ENCODE results near the genes RB1 and SPRYD7.

DNA sequence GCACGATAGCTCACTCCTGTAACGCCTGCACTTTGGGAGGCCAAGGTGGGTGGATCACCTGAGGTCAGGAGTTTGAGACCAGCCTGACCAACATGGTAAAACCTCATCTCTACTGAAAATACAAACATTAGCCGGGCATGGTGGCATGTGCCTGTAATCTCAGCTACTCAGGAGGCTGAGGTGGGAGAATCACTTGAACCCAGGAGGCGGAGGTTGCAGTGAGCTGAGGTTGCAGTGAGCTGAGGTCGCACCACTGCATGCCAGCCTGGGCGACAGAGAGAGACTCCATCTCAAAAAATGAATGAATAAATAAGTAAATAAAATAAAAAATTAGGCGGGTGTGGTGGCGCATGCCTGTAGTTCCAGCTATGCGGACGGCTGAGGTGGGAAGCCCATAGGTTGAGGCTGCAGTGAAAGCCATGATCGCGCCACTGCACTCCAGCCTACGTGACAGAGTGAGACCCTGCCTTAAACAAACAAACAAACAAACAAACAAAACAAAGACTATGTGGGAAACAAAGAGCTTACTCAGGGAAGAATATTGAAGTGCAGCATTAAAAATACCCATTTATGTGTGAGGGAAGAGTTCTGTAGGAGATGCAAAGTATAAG is 4.7 kb downstream of the LRCH1 start:
- PRO-cap, result no peak

- PRO-cap, result no peak
Measured at GRCh38 chr13:46615828-46616750, 63.1 kb downstream of the LRCH1 start.

- PRO-cap, result no peak
Measured at GRCh38 chr13:46672941-46673690, 120.1 kb downstream of the LRCH1 start.

GRCh38 chr13:46794475-46795941 is 2.0 kb downstream of the ESD start:
- PRO-cap, result no peak

DNA sequence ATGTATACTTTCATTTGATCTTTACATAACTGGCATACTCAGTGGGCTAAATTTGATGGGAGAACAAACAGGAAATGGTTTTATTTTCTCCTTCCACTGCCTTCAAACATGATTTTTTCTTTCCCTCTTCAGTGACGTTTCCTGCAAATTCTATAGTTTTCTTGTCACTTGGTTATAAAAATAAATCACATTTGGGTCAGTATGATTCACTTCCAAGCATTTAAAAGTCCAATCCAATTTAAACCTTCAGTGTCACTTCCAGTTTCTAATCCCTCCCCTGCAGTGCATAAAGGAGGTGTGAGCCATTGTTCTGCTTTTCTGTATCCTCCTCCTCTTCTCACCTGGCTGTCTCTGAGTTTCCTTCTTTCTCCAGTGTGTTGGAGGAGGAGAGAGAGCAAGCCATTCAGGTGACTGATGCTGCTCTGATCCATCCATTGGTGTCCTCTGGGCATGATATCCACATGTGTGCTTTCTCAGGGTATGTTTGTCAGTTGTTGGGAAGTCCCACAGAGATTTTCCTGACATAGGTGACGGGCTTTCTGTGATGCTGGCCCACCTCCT is 1.2 kb downstream of the NUDT15 start:
- PRO-cap, result no peak

- PRO-cap, result no peak
Measured at GRCh38 chr13:48071918-48072782, 22.8 kb downstream of the MED4 start.

- PRO-cap, result no peak
Measured at GRCh38 chr13:48156447-48156977, 61.6 kb upstream of the MED4 start.

DNA sequence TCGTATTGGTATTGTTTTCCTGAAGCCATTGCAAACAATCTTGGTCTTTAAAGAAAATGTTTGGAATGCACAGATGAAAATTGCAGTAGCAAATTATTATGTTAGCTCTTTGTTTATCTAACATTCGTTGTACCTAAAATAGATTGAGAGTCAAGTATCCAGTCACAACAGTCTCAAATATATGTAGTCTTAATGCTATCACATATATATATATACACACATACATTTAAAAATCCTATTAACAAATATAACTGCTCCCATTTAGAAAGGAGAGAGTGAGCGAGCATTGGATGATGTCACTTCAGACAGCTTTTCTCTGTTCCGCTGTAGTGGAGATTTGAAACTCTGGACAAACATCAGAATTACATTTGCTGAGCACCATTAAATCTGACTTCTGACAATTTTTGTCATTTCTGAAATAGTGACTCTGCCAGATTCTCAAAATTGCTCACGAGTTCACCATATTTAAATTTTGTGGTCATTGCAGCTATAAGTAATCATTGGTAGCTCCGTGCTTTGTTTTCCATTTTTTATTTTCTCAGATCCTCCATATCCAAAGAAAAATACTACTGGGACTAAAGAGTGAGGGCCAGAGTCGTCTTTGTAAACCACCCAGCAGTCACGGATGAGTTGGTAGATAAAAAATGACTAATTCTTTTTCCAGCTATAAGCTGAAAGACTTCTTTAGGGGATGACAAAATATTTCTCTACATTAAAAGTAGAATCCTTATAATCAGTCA is 2.0 kb downstream of the ITM2B start:
- PRO-cap, result no peak

- PRO-cap, result no peak
Measured at GRCh38 chr13:48253528-48254181, 20.6 kb downstream of the ITM2B start.

- PRO-cap, result no peak
Measured at GRCh38 chr13:48262203-48262901, 29.3 kb downstream of the ITM2B start.

- PRO-cap, result no peak
Measured at GRCh38 chr13:48302836-48303566, 550 bp upstream of the RB1 start.

GRCh38 chr13:48303567-48304350 is at the start of gene RB1:
TSS of gene RB1 (plus strand) at chr13:48303751.
- PRO-cap, result bidirectional peak, plus-strand start at chr13:48303751, minus-strand start at chr13:48303702; bidirectional peak, plus-strand start at chr13:48304519, minus-strand start at chr13:48304213

DNA sequence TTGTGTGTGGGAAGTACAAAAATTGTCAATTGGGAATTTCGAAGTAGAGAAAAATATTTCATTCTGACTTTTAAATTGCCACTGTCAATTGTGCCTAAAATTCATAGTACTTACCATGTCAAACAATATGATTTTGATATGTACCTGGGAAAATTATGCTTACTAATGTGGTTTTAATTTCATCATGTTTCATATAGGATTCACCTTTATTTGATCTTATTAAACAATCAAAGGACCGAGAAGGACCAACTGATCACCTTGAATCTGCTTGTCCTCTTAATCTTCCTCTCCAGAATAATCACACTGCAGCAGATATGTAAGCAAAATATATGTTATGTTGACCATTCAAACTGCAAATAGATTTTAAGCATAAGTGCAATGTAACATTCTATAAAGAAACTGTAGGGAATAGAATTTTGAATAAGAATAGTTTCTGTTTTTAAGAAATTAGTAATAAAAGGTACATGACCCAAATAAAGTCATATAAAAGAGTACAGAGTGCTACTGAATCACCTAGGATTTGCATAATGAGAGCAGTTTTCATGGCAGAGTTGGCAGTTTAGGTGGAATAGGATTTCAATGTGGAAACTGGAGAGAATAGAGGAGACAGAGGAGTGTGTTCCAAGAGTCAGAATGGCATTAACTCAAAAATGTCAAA is 40.0 kb upstream of the LPAR6 start:
- PRO-cap, result no peak

DNA sequence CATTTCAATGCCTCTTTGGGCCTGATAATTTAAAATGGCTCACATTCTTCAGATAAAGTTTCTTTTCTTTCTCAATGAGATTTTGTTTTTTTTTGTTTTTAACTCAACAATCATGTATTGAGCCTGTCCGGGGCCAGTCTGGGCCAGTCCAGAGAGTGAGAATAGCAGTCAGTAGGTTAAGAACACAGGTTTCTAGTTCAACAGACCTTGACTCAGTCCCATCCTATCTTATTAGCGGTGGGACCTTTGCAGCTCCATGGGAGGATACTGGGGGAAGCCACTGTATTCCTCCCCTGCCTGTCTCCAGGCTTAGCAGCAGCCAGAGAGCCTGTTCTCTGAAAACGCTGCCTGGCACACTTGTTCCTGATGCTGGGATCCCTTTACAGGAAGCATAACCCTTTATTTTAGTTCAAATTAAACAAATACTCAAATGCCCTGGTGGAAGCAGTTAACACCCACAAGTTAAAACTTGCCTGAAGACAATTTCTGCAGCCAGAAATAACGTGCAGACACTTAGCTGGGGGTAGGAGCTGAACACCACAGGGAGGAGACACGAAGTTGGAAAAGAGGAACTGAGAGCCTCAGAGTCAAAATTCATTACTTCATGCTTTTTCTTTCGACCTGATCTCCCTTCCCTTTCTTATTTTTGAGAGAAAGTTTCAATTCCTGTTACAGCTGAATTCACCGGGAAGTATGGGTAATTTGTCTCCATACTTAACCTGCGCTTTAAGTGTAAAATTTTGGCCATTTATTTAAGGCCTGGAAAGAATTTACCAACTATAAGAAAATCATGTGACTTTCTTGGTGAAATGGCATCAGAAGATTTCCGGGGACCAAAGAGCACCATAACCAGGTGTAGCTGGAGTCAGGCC is 46.1 kb upstream of the RCBTB2 start:
- PRO-cap, result no peak

GRCh38 chr13:48783021-48783890 is 129.5 kb downstream of the CYSLTR2 start:
- PRO-cap, result no peak

DNA sequence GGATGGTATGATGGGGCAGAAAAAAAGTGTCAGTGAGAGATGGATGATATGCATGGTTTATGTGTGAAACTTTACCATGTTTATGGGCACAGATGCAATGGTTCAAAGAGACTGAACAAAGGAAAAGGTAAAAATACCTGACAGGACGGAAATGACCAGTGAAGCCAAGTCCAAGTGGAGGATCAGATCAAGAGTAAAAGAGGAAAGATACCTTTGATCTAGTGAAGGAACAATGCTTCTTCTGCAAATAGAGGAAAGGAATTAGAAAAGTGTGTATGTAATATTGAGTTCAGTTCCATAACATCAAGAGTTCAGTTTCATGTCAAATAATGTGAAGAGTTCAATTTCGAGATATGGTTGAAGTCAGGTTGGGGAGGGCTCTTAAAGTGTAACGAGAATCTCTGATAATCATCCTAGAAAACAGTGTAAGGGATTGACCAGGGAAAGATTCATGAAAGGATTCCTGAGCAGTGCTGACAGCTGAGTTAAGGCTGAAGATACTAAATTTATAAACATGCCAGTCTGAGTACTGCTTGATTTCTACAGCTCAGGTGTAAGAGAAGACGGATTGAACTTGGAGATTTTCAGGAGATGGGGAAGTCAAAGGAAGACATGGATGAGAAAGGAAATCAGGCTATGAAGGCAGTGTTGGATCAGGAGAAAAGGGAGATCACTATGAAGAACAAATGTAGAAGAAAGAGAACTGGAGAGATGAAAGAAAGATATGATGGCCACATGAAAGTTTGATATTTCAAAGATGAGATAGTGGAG is 112.6 kb upstream of the MLNR start:
- PRO-cap, result no peak

GRCh38 chr13:49109862-49110445 is 110.2 kb upstream of the MLNR start:
- PRO-cap, result bidirectional peak, plus-strand start at chr13:49110353, minus-strand start at chr13:49110230

DNA sequence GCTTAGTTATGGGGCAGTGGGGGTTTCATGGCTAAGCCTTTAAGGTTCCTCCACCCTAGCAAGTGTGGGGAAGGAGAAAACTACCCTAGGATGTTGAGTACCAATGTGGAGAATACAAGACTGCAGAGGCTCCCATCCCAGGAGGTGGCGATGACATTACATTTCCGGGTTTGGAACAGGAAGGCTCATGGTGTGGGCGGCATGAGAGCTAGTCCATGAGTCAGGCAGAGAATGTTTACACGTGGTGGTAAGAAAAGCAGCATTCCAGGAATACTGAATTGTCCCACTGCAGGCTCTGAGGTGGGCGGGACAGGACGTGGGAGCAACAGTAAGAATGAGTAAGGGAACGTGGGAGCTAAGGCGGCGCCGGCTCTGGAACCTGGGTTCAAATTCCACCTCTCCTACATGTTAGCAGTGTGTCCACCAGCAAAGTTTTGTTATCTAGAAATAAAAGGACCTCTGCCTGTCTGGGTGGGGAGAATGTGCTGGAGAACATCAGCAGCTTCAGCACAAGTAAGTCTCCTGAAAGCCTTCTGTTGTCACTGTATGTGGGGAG is 66.2 kb downstream of the CDADC1 start:
- PRO-cap, result bidirectional peak, plus-strand start at position 289 of the sequence, minus-strand start at position 148 of the sequence

DNA sequence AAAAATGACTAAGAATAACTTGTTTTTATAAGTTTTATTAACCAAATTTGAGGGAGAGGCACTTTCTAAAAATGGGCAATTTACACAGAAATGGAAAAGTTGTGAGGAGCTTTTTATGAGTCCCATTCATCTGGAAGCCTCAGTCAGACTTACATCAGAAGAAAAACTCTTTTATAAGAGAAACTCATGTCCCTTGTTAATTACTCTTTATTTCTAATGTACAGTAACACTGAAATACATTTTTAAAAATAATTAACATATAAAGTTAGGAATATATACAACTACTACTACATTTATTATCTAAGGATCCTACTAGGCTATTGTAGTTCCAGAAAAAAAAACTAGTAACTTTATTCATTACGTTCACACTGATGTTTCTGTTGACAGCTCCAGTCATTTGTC is 46.6 kb downstream of the CAB39L start:
- PRO-cap, result no peak

DNA sequence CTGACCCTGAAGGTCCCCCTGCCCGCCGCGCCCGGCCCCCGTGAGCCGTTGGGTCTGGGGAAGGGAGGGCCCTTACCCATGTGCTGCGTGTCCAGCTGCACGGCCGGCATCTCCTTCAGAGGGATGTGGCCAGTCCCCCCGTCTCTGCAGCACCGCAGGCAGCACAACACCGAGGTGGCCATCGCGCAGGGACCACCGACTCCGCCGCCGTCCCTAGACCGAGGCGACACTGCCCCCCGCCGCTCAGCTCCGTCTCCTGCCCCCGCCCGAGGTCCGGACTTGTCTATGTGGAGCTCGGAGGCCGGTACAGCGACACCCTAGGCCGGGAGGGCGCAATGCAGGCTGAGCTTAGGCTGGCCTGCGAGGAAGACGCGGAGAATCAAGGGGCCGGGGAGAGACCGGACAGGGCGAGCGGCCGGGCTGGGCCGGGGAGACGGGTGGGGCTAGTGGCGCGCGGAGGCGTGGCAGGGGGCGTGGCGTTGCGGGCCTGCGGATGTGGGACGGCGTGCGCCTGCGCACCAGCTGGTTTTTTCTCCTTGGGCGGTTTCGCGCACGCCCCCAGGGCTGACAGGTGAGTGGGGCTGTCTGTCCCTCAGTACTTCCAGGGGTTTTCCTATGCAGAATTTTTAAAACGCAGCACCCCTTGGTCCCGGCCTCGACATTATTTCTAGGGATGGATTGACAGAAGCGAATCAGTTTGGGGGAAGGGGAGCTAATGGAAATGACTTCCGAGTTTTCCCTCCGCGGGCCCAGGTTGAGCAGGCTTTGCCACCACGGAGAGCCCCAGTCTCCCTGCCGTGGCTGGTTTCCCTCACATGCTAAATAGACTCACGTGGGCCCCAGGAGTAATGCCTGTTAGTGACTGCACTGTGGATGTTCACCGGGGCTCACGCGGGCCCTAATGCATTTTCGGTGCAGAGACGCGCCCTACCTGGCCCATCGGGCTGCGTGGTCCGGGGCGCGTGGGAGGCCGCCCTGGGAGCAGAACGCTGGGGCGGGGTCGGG is at the start of gene SPRYD7:
Gene SPRYD7 (minus strand): TSS at position 287 of the 1,005 bp plus-strand sequence.
- PRO-cap, result bidirectional peak, plus-strand start at position 132 of the sequence, minus-strand start outside the sequence; bidirectional peak, plus-strand start at position 521 of the sequence, minus-strand start at position 255 of the sequence